Umbilical cord (tissue), 2 donors: ENCODE measurements around the genes ZNF668, TRIM72 and TP53TG3E.

DNA sequence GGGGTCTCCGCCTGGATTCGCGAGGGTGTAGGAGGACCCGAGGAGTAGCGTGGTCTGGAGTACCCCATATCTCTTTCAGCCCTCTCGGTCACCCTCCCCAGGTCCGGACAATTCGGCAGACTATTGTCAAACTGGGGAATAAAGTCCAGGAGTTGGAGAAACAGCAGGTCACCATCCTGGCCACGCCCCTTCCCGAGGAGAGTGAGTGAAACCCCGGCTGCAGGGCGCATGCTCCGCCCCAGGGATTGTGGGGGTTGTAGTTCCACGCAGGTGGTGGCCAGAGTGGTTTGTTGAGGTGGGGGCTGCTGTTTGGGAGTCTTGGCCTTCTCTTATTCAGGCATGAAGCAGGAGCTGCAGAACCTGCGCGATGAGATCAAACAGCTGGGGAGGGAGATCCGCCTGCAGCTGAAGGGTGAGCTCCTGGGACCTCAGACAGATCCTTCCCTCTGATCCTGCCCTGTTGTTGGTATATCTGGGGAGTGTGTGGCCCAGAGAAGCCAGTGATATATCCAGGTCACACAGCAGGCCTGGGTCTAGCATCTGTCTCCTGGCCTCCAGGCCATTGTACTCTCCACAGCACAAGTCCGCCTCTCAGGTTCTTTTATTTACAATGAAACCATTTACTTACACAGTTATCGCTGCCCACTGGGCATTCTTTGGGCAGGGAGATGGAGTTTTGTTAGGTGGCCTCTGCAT is 915 bp downstream of the STX4 start:
- RAMPAGE, long total RNA = no peak

DNA sequence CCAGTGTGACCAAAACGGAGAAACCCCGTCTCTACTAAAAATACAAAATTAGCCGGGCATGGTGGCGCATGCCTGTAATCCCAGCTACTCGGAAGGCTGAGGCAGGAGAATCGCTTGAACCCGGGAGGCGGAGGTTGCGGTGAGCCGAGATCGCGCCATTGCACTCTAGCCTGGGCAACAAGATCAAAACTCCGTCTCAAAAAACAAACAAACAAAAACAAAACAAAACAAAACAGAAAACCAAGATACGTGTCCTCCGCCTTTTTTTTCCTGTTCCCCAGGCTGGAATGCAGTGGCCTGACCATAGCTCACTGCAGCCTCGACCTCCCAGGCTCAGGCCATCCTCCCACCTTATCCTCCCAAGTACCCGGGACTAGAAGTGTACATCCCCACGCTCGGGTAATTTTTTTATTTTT is 11.1 kb downstream of the ZNF668 start:
- RAMPAGE, long total RNA = no peak

DNA sequence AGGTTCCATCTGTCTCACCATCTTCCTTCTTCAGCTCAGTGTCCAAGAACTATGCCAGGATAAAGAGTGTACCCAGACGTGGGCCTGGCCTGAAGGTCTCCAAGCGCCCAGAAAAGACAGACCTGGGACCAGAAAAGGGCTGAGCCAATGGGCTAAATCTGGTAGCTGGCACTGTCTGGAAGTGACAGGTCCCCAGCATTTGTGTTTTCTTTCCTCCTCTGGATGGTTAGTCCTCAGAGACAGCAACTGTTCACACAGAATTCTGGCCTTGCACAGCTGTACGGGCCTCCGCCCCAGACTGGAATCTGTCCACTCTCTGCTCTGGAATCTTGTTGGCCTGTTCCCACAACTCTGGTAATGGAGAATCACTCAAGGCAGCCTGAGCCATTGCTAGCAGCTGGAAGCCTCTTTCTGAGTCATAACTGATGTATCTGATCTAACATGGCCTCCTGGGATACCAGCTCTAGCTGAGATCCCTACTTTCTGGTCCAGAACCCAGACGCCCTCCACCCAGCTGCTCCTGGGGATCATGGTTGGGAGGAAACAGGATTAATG is 9.2 kb downstream of the ZNF668 start:
- RAMPAGE, long total RNA = no peak

- RAMPAGE, long total RNA = start-site peak on the plus strand at chr16:31074396-31074516, 10 and 15 reads in 2 replicates
Measured at GRCh38 chr16:31073590-31074551, at the start of gene ZNF668. TSS of gene ZNF668 (minus strand) at chr16:31074240.

GRCh38 chr16:31074552-31075281 is 495 bp downstream of the ZNF646 start:
- RAMPAGE, long total RNA = no peak

DNA sequence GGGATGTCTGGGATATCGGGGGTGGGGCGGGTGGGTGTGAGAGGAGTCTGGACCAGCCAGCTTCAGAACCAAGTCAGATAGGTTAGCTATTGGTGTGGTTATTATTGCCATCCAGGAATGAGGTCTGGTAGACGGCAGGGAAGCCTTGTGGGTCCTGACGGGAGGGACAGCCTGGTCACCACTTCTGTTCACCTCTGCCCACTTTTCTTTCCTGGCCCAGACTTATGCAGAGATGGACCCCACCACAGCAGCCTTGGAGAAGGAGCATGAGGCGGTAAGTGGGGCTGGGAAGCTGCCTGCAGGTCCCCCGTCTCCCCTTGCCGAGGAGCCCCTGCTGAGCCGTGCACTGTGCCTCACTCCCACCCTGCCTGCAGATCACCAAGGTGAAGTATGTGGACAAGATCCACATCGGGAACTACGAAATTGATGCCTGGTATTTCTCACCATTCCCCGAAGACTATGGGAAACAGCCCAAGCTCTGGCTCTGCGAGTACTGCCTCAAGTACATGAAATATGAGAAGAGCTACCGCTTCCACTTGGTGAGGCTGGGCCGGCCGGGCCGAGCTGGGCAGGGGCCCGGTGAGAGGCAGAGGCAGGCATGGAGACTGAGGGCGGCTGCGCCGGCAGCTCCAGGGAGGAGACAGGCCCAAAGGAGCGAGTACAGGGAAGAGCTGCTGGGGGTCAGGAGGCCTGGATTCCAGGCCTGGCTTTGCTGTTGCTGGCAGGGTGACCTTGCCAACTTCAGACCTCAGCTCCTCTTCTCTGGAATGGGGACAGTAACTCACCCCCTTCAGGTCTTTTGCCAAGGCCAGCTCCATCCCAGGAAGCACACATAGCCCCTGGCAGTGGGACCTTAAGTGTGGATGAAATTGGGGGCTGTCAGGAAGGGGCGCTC is 8.5 kb downstream of the PRSS8 start:
- RAMPAGE, long total RNA = no peak

- RAMPAGE, long total RNA = no peak
Measured at GRCh38 chr16:31186157-31186692, 6.3 kb downstream of the FUS start.

- RAMPAGE, long total RNA = no peak
Measured at GRCh38 chr16:31191296-31192510, 10.9 kb downstream of the PYCARD start.

- RAMPAGE, long total RNA = no peak
Measured at GRCh38 chr16:31213735-31214582, at the start of gene TRIM72. TSS of gene TRIM72 (plus strand) at chr16:31214119.

GRCh38 chr16:31215716-31216358 is 1.1 kb downstream of the PYDC1 start:
- RAMPAGE, long total RNA = no peak

DNA sequence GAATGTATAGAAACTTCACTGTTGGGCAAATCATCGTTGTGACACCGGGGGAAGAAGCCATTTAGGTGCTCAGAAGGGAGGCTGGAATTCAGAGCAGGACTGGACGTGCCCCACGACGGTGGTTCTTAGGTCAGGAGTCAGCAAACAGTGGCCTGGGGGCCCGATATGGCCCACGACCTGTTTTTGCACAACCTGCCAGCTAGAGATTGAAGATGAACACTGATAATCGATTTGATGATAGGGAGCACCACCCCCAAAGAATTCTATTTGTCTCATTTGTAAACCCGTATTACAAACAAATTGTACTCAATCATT is 807 bp downstream of the ITGAM start:
- RAMPAGE, long total RNA = no peak

DNA sequence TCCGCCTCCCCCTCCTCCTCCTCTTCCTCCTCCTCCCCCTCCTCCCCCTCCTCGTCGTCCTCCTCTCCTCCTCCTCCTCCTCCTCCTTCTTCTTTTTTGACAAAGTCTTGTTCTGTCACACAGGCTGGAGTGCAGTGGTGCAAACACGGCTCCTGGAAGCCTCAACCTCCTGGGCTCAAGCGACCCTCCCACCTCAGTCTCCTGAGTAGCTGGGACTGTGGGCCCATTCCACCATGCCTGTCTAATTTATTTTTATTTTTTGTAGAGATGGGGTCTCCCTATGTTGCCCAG is 40.0 kb downstream of the ITGAM start:
- RAMPAGE, long total RNA = no peak

DNA sequence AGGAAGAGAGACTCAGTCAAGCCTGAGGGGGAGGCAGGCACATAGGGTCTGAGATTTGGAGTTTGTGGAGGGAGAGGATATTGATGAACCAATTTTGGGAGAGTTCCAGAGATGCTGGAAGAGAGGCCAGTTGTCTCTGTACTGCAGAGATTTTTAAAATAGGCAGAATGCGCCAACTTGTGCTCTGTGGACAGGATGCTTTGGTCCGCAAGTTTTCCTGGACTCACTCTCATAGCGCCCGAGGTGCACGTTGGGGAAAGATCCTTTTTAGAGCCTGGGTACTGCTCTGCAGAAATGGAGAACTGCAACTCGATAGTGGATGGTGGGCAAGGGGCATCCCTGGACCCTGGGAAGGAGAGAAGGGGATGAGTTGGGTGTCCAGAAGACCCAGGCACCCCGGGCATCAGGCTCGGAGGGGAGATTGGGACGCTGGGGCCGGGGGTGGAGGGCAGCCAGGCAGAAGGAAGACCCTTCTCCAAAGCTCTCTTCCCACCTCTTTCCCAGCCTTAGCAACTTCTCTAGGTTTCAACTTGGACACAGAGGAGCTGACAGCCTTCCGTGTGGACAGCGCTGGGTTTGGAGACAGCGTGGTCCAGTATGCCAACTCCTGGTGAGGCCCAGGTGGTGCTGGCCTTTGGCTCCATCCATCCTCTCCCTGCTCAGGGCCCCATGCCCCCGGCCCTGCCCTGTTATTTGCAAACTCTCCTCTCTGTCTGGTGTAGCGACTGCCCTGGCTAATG is 583 bp downstream of the ITGAX start:
- RAMPAGE, long total RNA = no peak

DNA sequence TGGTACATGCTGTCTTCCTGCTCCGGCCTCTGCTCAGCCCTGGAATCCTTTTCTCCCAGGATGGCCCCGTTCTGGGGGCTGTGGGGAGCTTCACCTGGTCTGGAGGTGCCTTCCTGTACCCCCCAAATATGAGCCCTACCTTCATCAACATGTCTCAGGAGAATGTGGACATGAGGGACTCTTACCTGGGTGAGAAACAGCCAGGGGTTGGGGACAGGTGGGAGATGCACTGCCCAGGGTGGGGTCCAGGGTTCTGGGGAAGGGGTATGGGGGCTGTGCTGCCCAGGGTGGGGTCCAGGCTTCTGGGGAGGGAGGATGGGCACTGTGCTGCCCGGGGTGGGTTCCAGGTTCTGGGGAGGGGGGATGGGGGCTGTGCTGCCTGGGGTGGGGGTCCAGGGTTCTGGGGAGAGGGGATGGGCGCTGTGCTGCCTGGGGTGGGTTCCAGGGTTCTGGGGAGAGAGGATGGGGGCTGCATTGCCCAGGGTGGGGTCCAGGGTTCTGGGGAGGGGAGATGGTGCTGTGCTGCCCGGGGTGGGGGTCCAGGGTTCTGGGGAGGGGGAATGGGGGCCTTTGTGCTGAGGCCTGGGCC is 7.1 kb downstream of the ITGAX start:
- RAMPAGE, long total RNA = no peak

DNA sequence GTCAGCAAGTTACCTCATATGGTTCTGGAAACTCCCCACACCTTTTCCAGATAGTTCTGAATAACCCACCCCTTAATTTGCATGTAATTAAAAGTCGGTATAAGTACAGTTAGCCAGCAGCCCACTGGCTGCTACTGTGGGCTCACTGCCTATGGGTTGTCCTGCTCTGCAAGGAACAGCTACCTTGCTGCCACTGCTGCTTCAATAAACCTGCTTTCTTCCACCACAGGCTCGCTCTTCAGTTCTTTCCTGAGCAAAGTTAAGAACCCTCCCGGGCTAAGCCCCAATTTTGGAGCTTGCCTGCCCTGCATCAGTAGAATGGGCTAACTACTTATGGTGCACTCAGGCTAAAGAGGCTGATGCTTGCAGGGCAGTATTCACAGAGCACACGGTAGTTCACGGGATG is 6.3 kb upstream of the ITGAD start:
- RAMPAGE, long total RNA = no peak

DNA sequence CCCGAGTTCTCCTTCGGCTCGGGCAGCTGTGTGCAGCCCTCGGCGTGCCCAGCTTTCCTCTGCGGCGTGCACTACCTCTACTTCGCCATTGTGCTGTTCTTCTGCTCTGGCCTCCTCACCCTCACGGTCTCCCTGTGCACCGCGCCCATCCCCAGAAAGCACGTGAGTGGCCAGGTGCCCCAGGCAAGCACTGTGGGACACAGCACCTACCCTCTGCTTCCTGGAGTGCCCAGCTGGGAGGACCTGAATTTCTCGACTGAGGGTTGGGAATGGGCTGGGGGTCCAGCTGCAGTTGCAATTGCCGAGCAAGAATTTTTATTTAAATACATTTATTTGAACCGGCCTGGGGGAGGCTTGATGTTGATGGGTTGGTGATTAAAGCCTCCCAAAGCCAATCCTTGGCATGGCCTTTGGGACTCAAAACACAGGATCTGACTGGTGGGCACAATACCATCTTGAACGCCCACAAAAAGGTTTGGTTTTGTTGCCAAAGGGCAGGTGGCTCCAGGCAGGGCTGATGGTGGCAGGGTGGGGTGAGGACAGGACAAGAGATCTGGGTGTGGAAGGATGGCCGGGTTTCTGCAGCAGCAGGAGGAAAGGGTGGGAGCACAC is 6.4 kb downstream of the SLC5A2 start:
- RAMPAGE, long total RNA = no peak

- RAMPAGE, long total RNA = no peak
Measured at GRCh38 chr16:31701548-31702078, 11.4 kb upstream of the KRBOX5 start.

DNA sequence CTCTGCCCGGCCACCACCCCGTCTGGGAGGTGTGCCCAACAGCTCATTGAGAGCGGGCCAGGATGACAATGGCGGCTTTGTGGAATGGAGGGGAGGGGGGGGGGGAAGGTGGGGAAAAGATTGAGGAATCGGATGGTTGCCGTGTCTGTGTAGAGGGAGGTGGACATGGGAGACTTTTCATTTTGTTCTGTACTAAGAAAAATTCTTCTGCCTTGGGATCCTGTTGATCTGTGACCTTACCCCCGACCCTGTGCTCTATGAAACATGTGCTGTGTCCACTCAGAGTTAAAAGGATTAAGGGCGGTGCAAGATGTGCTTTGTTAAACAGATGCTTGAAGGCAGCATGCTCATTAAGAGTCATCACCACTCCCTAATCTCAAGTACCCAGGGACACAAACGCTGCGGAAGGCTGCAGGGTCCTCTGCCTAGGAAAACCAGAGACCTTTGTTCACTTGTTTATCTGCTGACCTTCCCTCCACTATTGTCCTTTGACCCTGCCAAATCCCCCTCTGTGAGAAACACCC is 36.7 kb upstream of the ZNF267 start:
- RAMPAGE, long total RNA = no peak

DNA sequence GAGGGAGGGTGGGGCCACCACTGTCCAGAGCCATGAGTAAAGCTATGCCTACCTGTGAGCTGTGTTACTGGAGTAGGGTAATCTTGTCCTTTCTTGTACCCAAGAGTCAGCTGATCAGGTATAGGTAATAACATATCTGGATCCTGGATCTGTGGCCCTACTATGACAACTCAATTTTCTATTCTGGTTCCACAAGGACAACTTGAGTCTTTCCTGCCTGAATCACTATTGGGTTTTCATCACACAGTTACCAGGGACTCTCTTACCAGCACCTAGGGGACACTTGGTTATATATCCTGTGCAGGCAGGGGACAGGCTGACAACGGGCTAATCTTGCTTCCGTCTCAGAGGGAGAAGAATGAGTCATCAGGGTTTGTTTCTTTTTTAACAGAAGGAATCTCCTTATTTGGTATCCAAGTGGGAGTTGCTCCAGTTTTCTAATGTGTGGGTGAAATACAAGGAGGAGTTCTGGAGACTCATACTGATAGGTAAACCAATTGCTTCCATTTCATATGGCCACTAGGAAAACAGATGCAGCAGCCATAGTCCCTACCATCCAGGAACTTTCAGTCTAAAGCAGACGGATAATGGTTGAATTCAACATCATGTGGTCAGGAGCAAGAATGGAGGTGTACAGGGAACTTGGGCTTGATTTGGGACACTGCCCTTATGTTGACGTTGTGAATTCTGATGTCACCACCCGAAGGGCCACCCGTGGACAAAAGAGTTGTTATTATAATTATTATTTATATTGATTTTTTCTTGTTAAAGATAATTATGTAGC is 6.9 kb downstream of the ZNF267 start:
- RAMPAGE, long total RNA = no peak

GRCh38 chr16:33303967-33304571 is at the start of gene TP53TG3E:
TSS of gene TP53TG3E (plus strand) at chr16:33304306.
- RAMPAGE, long total RNA = no peak